ENCODE measurements around a stretch of chr11.

DNA sequence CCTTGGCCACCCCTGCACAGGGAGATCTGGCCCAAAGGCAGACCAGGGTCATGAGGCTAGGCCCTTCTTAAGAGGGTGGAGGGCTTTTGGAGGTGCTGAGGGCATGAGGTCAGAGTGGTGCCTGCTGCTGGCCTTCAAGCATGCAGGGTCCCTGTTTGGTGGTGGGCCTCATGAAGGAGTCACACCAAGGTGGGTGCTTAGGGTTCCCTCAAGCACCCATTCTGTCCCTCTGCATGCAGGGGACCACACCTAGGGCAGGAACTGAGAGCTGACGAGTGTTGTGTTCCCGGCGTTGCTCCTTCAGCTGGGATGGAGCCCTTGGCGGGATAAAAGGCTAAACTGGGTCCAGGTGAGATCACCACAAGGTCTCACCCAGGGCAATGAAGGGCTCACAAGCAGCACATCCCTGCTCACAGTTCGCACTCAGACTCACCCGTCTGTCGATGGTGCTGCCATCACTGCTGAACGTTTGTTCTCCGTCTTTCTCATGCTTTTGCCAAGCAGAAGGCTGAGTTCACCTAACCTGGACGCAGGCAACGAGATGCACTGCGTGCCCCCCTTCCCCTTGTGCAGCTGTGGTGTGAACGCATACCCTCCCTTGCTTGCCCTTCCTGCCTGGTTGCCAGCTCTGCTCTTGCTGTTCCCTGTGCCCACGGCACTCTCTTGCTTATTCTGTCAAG lies 18.2 kb downstream of the KCTD21 start:
- PRO-cap = no peak

GRCh38 chr11:78293386-78294119 lies 104.8 kb downstream of the USP35 start:
- PRO-cap = no peak

- PRO-cap = no peak
Observed at GRCh38 chr11:78375579-78376210, 41.9 kb downstream of the GAB2 start.

GRCh38 chr11:79418876-79419615 lies 21.8 kb downstream of the TENM4 start:
- PRO-cap = no peak

DNA sequence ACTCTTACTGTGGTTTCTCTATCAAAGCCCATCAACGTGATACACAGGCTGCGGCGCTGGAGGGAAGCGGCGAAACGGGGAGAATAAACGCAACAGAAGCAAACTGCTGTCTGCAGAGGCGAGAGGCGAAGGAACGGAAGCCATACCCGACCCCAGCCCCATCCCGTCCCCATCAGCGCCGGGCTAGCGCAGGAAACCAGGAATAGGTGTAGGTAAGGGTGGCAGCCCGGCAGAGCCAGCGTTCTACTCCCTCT lies 2.6 kb downstream of the TENM4 start:
- PRO-cap = no peak

DNA sequence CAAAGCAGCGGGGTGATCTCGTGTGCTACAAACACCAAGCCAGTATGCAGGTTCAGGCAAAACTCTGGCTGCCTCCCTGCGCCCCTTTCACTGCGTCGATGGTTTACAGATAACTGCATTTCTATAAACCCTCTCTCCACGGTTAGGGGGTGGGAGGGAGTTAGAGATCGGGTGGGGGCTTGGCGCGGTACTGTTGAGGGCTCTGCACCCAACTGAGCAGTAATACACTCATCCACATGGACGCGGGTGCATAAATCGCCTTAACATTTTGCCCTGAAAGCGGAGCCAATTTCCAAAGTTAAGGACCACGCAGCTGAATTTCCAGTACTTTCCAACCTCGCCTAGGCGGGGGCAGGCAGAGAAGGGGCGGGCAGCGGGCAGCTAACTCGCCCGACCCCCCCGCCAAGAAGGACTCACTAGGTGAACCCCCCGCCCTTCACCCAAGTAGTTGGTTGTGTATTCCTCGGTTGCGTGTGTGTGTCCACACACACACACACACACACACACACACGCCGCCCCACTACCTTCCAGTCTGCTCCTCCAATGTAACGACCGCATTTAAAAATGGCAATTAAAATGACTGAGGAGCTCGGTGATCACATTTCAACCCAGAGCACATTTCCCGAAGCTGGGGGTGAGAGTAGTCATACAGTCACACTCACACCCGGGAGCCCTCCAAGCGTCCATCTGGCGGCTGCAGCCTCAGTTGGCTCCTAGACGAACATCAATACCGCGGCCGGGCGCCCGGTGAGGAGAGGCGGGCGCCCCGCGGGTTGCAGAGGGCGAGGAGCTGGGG lies 1.4 kb downstream of the TENM4 start:
- PRO-cap = no peak

GRCh38 chr11:79655696-79656165 lies 214.9 kb upstream of the TENM4 start:
- PRO-cap = no peak

DNA sequence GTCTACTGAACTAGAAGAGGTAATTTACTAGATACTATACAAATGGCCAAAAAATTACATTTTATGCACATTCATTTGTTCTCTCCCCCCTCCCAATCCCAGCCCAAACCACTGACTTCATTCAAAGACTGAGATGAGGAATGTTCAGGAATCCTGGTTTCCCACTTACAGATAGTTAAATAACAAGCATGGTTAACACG lies 1387.8 kb upstream of the TENM4 start:
- PRO-cap = no peak

DNA sequence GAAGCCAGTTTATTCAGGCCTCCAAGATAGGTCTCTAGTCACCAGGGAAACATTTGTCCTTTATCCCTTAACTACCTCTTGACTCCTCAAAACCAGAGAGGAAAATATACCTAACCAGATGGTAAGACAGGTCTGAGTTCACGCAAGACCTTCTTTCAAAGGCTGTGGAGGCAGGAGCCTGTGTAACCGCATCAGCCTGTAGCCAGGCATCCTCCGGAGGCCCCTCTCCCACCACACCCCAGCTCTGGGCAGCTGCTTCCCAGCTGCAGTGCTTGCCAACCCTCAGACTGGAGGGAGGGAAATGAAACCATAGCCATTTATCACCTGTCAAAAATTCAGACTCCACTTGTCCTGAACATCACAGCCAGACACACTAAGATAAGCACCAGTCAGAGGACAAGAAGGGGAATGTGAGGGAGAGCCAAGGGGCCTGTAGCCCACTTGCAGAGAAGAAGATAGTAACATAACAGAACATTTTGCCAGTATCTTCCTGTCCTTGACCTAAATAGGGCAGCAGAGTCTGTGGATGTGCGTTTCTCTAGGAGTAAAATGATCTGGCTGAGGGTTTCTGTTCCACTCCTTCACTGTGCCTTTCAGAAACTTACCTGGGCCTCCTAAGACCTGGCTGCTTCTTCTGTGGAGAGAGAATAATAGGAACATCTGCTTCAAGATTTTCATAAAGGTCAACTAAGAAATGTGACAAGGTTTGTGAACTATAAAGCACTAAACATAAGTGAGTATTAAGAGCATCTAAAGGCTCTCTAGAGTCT lies 57.5 kb upstream of the FAM181B start:
- PRO-cap = no peak

GRCh38 chr11:82898997-82899427 lies 1.2 kb downstream of the PRCP start:
- PRO-cap = no peak

DNA sequence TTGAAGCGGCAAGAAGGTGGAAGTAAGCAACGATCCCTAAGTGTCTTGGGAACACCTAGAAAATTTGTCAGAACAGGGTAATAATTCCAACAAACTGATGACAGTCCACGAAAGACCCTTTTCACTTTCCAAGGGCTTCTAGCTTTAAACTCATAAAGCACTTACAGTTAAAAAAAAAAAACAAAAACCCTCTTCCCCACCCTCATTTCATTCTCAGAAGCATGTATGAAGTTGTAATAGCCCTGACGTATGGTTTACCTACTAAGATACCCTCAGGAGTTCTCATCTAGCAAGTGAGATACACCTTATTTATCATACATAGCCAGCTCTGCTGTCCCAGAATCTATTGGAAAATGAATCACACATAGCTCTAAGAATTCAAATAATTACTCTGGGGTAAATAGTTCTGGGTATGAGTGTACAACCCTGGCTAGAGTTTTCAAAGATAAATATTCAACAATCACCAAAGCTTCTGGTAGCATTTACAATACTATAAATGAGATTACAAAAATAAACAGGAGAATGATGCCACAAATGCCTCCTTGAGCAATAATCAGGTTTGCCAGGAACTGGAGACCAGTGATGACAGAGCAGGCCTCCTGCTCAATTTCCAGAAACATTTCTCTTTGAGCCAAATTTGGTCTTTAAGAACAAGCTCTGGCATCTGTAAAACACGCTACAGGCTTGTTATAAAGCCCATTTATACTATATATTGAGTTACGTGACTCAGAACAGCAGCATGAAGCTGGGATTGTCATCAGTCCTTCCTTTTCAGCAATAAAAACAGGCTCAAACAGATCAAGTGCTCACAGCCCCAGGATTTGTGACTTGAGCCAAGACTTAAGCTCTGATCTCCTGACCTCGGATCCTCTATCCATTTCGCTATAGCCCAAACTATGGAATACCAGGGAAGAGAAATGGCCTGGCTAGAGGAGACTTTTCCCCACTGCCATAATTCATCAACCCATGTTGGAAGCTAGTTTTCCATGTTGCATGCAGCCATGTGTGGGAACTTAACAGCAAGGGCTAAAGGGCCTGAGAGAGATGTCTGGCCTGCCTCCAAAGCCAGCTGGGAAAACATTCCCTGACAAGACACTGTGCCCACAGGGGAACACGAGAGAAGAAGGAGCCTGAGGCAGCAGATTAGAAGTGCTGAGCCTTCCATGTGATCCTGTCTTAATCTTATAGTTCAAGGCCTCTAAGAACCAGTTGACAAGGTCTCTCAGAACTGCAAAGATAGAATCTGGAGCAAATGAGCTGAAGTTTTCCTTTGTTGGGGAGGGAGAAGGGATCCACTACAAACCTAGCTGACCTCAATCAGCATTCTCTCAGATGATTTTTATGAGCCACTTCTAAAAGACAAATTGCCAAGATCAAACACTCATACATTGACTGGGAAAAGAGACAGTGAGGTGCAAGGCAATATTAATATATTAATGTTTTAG lies 19.7 kb downstream of the RAB30 start:
- PRO-cap = no peak

DNA sequence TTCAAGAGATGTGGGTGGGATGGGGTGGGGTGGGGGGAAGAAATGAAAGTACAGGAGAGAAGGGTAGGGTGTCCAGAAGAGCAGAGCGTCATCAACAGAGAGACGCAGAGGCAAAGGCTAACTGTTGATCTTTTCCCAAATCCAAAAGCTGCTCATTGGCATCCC lies 1.7 kb downstream of the RAB30 start:
- PRO-cap = no peak

GRCh38 chr11:83115453-83116219 lies 41.3 kb upstream of the PCF11 start:
- PRO-cap = no peak

GRCh38 chr11:83164248-83164848 lies 7.4 kb downstream of the PCF11 start:
- PRO-cap = no peak

DNA sequence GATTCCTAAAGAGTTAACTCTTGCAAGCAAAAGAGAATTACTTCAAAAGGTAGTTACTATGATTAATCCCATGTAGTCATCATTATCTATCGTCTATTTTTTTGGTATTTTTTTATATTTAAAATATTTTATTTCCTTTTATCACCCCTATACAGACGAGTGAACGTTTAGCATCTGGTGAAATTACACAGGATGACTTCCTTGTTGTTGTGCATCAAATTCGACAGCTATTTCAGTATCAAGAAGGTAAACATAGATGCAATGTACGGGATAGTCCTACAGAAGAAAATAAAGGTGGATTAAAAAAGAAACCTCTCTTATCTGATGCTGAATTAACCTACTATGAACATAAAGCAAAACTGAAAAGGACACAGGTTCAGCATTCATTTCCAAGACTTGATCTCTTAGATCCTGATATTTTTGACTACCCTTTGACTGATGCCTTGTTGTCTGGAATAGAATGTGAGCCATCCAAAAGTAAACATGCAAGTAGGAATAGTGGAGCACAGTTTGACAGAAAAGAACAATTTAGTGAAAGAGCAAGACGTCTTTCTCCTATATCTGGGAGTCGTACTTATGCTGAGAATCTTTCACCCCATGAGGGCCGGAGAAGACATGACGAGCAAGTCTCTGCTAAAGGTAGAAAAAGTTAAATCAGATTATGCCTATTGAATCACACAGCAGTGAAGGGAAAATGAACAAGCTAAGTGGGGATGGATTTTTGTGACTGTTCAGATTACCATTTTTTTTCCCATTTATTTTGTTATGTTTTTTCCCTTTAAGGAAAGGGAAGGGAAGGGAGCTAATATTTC lies 10.5 kb downstream of the PCF11 start:
- PRO-cap = no peak

GRCh38 chr11:83168072-83168686 lies 11.2 kb downstream of the PCF11 start:
- PRO-cap = no peak

GRCh38 chr11:83186158-83186861 lies 7.2 kb upstream of the ANKRD42 start:
- PRO-cap = no peak

DNA sequence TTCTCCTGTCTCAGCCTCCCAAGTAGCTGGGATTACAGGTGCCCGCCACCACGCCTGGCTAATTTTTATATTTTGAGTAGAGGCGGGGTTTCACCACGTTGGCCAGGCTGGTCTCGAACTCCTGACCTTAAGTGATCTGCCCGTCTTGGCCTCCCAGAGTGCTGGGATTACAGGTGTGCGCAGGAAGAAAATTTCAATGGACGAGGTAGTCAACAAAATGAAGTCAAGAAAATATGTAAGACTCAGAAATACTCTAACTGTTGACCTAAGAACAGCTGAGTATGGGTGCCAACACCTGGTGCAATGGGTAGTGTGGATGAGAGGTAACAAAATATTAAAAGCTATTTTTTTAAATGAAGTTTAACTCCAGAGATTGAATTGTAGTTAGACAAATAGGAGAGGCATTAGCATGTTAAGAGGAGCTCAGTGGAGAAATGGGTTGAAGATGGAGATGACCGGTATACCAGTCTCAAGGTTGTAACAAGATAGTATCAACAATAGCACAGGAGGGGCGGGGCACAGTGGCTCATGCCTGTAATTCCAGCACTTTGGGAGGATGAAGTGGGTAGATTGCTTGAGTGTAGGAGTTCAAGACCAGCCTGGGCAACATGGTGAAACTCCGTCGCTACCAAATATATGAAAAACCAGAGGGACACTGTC lies 6.2 kb upstream of the ANKRD42 start:
- PRO-cap = no peak

DNA sequence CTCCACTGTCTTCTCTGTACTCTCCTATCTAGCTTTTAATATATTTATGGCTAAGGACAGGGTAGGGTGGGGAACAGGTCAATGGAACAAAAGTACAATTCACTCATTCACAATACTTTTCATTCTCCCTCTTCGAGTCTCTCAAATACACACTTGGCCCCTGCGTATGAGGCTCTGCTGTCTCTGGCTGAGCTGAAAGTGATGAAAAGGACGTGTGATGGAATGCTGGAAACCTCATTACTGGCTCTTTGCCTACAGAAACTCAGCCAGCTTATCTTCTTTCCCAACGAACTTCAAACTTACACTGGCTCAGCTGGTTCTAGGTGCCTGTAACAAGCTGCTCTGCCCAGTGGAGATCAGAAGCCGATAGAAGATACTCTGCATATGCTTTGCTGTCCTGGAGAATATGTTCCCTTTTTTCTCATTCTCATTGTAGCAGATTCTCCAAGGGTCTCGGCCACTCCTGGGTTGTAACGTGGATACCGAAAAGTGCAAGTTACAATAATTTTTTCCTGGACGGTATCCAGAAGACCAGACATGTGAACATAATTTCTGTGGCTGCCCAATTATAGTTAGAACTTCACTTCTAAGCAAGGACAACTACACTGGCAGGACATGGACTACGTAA lies 405.3 kb upstream of the CCDC90B start:
- PRO-cap = no peak

- PRO-cap = no peak
Observed at GRCh38 chr11:84307796-84308241, 1021.7 kb upstream of the CCDC90B start.